Thoracic aorta (tissue), 1 donor: ENCODE data around the gene RANBP9.

DNA sequence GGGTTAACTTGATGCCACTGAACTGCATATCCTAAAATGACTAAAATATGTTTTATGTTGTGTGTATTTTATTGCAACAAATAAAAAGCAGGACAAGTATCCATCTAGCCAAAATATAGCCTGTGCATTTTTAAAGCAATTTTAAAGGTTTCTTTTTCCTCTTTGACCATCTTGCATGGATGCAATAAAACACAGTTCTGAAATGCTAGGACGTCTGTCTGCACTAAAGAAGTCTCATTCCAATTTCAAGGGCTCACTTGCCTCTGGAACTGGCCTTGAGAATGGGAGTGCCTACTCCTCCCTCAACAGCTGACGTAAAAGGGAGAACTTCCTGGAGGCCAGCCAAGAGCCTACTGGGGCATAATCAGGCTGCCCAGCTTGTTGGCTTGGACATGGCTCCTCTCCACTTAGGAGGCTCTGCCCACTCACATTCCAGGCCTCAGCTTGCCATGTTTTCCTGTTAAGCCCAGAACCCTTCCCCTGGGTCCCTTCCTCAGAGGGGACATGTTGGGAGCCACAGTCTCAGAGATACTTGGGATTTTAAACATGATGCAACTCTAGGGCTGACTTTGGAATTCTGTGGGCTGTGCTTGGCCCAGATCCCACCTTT lies 31.3 kb upstream of the ADTRP start:
- RAMPAGE, long total RNA, result no peak

DNA sequence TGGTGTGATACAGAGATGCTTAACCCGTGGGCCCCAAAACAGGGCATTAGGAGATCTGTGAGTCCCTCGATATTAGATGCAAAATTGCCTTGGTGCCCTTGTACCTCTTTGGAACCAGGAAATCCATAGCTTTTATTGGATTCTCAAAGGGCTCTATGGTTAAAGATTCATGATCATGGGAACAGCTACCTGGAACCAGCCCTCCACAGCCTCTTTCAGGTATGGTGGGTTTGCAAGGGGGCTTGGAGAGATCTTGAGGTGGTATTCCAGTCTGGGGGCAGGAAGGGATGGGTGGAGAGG lies 91.4 kb upstream of the HIVEP1 start:
- RAMPAGE, long total RNA, result no peak

- RAMPAGE, long total RNA, result no peak
Measured at GRCh38 chr6:11950133-11950580, 62.0 kb upstream of the HIVEP1 start.

DNA sequence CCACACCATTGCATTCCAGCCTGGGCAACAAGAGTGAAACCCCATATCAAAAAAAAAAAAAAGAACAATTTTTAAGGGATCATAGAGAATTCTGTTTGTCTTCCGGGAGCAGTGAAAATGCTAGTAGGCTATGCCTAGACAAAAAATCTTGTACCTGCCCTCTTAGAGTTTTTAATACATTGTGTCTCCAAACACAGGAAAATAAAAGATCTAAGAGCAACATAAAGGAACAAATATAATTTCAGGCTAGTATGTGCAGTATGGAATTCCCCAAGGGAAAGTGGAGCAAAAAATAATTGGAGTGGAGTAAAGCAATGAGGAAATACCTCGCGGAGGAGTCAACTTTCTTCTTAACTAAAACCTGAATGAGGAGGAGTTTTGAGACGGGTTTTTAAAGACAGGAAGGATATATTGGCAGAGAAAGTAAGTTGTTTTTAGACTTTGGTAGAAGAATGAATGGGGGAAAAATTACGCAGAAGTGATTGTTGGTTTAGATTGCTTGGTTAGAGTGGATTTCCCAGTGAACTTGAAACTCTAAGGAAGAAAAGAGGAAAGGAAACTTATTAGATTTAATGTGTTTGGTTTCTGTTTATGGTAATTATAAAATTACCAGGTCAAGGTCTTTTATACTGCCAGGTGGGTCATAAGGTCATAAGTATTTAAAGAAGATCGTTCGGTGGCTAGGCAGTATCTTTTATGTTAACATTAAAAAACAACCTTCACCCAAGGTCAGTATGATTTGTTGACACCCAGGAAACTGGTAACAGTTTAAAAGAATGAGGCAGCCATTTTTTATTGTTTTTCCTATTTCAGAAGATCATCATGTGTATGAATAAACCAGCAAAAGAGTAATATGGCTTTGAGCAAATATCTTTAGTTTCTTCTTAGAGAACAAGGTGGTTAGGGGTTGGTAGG lies 14.1 kb downstream of the HIVEP1 start:
- RAMPAGE, long total RNA, result no peak

- RAMPAGE, long total RNA, result no peak
Measured at GRCh38 chr6:12051628-12052209, 39.6 kb downstream of the HIVEP1 start.

GRCh38 chr6:12295412-12296000 lies 5.3 kb downstream of the EDN1 start:
- RAMPAGE, long total RNA, result no peak

DNA sequence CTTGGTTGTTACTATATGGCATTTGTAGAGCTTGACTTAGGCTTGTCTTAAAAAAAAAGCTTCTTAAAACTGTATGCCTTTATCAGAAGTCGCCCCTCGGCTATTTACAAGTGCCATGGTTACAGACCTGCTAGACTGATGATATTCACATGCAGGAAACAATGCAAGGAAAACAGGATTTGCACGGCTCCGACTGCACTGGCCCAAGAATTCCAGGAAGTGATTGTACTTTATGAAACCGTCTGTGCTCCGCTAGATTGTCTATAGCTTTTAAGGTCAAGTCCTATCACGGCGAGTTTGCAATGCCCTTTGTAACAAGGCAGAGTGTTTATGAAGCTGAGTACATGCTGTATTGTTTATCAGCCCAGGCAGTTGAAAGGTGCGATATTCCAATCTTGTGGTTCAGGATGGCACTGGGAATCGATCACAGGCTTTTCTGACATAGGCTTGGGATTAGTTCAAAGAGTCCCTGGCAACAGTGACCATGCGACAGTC lies 131.5 kb upstream of the PHACTR1 start:
- RAMPAGE, long total RNA, result no peak

DNA sequence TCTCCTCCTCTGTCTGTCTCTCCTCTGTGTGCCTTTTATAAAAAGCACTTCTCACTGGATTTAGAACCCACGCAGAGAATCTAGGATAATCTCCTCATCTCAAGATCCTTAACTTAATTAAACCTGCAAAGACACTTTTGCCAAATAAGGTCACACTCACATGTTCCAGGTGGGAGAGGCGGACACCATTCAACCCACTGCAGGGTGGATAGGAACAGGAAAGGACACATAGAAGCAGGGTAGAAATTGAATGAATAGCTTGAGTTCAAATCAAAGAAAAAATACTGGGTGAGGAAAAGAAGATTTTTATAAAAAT lies 292.5 kb downstream of the PHACTR1 start:
- RAMPAGE, long total RNA, result no peak

GRCh38 chr6:13038312-13038640 lies 290.1 kb downstream of the TBC1D7 start:
- RAMPAGE, long total RNA, result no peak

DNA sequence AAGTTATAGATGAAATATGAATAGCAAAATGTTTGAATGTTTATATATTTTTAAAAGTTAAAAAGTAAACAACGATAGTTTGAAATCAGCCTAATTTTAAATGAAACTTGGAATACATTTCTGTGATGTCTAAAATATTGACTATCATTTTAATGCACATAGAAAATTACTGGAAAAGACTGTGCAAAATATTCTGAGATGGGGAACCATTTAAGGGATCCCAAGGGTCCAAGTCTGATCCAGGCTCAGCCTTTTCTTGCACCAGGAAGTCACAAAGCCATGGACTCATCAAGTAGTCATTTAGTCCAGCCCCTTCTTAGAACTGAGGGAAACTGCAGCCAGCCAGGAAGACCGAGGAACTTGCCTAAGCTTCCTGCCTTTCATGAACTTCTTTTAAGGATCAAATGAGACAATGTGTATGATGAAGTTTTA lies 75.7 kb upstream of the TBC1D7 start:
- RAMPAGE, long total RNA, result no peak

GRCh38 chr6:13415065-13415719 lies 72.2 kb downstream of the GFOD1 start:
- RAMPAGE, long total RNA, result no peak

- RAMPAGE, long total RNA, result no peak
Measured at GRCh38 chr6:13445079-13445809, 42.2 kb downstream of the GFOD1 start.

GRCh38 chr6:13453602-13454356 lies 33.6 kb downstream of the GFOD1 start:
- RAMPAGE, long total RNA, result no peak

DNA sequence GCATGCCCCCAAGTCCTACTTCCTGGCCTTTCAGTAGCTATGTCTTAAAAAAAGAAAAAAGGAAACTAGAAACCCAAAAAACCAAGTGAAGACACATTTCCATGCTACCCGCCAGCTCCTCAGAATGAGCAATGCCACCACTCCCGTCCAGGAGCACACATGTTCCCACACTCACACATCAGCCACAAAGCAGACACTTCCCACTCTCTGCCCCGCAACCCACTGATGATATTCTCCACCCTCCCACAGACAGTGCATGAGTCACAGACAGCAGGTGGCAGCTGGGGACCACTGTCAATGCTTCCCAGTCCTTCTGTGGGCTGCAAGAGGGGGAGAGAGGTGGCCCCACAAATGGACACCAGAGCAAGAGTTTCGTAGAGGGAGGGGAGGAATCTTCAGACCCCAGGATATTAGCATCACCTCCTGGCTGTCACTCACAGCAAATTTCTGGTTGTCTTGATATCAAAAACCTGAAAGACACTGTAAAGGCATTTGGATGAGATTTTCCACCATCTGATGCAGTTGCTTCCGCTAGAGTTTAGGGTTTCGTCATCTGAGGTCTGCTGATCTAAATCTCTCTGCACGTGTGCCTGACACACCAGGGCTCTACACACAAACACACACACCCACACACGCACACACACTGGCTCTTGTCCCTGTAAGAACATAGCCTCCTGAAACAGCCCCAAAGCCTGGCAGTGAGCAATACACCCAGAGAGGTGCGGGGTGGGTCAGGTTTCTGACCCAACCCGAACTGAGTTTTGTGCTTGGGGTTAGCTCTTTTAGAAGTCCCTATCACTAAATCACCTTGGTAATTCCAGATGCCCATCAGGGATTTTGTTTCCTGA lies 32.7 kb downstream of the GFOD1 start:
- RAMPAGE, long total RNA, result no peak

- RAMPAGE, long total RNA, result no peak
Measured at GRCh38 chr6:13466292-13467062, 20.9 kb downstream of the GFOD1 start.

DNA sequence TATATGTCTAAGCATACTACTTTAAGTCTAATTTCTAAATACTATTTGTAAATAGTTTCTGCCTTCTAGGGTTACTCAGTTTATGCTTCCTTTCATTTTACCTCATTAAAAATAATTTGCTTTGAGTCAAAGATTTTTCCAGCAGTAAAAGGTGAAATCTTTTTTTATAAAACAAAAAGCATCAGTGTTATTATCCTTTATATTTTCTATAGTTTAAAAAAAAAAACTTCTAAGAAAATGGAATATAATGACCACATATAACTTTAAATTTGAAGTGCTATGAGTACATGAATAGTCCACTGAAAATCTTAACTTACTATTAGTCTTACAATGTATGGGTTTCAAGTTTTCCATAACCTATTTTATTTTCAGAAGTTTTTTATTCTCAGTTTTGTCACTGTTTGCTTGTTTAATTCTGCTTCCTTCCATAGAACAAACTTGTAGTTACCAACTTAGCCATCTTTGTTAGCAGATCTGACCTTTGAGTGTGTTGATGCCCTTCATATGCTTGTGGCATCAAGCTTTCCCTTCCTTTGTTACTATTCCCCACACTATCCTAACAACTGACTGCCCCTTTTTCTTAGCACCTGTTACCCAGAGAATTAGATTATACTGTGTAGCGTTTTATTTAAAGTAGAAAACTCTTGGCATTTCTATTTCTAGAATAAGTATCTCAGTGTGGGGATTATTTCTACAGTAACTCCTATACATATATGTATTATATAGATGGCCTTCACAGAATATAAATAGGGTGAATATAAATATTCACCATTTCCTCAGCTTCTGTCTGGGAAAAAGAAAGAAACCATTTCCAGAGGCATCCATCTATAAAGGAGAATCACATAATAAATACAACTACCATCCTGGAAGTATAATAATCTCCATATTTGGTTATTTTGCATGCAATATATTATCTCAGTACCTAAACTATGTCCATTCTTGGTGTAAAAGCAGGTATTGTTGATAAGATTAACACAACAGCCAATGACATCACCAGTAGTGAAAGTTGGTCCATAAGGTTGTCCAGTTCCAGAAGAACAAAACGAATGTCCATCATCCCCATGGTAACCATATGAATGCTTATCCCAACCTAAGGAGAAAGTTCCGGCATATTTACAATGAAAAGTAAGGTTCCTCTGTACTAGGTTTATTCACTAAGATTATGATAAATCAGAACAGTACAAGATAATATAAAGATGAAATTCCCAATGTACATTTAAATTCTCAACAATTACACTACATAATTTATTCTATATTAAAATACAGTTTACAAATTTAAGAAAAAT lies 41.5 kb downstream of the NOL7 start:
- RAMPAGE, long total RNA, result no peak

DNA sequence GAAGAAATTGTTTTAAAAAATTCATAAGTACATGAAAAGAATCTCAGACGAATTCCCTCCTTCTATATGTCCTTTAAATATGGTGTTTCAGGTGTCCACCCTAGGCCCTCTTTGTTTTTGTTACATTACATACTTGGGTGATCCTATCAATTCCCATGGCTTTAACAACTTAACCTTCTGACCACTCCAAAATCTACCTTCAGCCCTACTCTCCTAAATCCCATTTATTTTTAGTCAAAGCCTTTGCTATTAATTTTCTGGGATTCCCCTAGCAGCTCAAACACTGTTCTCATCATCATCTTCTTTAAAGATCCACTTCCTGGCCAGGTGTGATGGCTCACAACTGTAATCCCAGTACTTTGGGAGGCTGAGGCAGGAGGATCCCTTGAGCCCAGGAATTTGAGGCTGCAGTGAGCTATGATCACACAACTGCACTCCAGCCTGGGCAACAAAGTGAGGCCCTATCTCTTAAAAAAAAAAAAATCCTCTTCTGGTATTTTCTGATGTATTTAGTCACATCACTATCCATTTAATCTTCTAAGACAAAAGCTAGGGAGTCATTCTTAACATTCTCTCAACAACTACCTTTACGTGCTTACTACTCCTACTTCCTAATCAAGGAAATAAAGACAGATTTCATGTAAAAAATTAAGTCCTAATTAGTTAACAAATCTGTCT lies 24.5 kb downstream of the RANBP9 start:
- RAMPAGE, long total RNA, result no peak

DNA sequence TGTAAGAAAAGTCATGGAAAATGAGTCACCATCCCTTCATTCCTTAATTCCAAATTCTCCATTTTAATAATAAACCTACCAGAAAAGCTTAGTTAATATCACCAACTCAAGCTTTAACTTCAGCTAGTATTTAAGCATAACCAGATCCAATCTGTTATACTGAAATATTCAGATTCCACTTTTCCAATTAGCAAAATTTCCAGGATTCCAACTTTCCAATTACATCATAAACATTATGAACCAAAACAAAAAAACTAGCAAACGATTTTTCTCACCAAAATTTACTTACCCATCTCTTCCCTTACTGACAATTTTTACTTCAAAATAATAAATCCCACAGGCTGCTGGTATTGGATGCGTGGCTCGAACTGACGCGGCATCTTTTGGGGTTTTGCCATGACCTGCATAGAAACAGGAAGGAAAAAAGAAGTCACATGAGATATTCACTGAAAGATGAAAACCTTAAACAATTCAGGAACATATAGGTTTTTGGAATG lies 15.1 kb downstream of the RANBP9 start:
- RAMPAGE, long total RNA, result no peak

DNA sequence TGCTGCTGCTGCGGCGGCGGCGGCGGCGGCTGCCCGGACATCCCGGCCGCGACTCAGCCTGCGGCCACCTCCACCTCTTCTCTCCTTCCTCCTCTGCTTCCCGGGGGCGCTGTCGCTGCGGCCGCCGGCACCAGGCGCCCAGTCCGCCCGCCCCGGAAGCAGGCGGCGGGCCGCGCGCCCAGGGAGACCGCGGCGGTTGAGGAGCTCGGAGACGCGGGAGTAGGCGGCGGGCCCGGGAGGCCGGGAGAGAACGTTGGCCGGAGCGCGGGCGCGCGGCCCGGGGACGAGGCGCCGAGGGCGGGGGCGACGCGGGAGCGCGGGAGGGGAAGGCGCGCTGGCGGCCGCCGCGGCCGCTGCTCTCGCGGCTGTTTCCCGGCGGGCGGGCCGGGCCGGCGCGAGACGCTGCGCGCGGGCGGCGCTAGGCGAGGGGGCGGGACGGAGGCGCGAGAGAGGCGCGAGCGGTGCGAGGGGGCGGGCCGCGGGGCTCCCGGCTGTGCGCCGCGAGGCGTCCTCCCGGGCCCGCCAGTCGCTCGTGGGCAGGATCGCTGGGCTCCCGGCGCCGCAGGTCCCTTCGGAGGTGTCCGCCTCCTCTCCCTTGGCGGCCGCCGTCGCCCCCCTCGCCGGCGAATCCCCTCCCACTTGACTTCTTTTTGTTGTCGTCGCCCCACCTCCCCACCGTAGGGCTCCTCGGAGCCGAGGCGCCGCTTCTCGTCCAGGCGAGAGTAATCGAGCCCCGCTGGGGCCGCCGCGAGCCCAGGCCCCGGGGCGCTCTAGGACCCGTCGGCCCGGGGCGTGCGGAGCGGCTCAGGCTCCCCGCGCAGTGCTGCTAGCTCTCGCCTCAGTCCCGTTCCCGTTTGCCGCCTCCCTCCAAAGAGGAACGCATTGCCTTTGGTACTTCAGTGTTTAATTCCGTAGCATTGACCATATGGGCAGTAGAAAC lies at the start of gene RANBP9:
Gene RANBP9 (minus strand): TSS at position 371 of the 940 bp plus-strand sequence.
- RAMPAGE, long total RNA, result no peak

DNA sequence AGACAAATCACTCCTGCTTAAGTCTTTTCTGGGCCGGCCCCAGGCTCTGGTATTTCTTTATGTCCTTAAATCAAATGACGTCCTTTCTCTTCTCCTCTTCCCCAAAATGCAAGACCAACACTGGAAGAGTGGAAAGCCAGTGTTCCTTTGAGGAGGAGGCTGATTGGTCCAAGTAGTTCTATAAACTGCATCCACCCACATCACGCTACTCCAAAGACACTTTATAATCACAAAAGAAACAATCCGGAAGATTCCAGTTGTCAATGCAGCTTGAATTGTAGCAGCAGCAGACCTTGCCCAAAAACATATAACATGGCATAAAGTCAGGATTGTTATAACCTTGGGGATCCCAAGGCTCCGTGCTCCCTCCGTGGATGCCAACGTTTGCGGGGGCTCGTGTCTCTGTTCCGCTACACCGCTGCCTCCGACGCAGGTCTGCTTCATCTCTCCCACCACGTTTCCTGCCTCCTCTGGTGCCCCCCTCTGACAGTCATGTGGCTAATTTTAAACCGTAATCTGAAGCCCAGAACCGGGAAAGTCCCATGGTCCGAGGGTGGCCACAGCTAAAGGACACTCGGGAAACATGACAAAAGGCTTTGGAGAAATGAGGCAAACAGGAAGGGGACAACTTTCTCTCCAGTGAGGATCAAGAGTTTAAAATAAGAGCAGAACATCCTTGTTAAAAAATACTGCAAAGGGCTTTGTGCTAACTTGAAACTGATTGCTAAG lies 47.0 kb downstream of the MCUR1 start:
- RAMPAGE, long total RNA, result no peak